ENCODE measurements around the gene TPSB2.

DNA sequence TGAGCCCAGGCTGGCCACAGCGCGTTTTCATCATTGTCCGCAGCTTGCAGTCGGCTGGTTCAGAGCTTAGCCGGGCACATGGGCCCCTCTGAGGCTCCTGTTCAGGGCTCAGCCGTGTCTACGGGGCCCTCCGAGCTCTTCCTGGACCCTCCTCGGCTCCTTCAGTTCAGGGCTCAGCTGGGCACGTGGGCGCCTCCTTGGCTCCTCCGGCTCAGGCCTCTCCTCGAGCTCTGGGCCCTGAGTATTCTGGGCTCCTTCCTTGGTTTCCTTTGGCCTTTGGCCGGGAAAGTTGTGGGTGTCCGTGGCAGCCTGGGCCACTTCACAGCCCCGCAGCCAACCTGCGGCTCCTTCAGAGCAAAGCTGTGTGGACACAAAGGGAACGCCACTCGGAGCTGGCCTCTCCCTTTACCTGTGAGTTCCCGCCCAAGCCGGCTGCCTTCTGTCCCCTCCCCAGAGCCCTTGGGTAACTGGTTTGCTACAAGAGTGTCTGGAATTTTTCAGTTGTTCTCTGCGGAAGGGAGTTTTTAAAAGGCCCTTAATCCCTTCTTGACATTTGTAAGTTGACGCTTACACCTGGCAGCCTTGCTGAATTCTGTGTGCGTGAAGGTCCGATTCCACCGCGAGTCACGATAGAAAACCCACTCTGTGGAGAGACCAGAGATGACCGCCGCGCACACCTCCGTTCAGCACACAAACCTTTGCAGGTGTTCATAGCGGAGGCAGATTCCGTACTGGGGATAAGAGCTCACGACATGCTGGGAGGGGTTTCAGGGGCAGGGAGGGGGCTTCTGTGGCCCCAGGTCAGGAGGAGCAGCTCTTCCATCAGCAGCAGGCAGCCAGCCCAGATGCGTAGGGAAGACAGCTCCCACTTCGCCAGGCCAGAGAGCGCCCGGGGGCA is 993 bp upstream of the MSLN start:
- RRBS = 60% methylated on average over 5 of the region's 39 CpGs

DNA sequence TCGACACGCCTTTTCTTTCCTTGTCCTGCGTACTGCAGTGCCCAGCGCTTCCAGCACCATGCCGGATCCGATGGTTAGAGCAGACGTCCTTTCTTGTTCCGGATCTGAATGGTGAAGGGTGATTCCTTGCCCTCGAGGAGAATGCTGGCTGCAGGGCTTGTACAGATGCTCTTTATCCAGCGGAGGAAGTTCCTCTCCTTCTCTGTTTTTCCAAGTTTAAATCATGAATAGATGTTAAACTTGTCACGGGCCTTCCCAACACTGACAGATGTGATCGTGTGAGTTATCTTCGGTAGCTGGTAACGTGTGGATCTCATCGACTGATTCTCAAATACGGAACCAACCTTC is 61.2 kb upstream of the GNG13 start:
- RRBS = no CpG with 5 or more reads among the region's 16 CpGs

GRCh38 chr16:901990-902328 is 68.8 kb downstream of the LMF1 start:
- RRBS = no CpG with 5 or more reads among the region's 11 CpGs

DNA sequence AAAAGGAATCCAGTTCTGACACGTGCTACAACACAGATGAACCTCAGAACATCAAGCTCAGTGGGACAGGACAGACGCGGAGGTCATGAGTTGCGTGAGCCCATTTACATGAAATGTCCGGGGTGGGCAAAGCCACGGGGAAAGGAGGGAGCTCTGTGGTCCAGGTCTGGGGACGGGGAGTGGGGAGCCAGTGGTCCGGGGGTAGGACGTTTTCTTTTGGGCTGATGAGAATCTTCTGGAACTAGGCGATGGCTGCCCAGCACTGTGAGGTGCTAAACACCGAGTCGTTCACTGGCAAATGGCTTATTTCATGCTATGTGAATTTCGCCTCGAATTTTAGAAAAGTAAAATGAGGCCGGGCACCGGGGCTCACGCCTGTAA is 2.6 kb upstream of the LMF1 start:
- RRBS = 55% methylated on average over 4 of the region's 17 CpGs

DNA sequence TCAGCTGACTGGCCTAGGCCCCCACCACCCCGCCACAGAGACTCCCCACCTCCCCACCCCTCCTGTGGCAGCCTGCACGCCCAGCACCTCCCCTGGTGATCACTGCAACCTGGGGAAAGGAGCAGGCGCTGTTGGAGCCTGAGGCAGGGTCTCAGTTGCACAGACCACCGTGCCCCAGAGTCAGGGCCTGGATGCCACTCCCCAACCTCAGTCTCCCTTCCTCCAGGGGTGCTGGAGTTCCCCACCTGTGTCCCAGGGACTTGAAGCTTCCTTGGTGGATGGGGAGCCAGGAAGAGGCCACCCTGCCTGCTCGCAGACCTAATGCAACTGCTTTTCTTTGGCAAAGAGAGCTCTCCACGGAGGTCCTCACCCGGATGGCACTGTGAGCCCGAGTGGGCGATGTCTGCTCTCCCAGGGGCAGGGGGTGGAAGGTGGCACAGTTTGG is 2.2 kb upstream of the SOX8 start:
- RRBS = 87% methylated on average over 3 of the region's 9 CpGs

- RRBS = 73% methylated on average over 11 of the region's 27 CpGs
Observed at GRCh38 chr16:1014532-1015305, 33.1 kb downstream of the SOX8 start.

DNA sequence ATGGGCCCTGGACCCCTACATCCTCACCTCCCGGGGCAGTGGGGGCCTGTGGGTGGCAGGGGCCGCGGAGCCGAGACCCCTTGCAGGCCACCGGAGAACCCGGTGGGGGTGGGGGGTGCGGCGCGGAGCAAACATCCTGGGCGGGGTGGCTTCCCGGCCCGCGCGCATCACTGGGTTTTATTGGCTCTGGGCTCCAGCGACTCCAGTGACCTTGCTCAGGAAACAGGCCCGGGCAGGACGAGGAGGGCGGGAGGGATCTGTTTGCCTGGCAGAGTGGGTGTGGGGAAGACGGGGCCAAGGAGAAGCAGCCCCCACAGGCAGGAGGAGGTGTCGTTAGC is 10.4 kb downstream of the SSTR5 start:
- RRBS = 9% methylated on average over 16 of the region's 20 CpGs

- RRBS = 41% methylated on average over 6 of the region's 35 CpGs
Observed at GRCh38 chr16:1183072-1183676, 30.3 kb downstream of the CACNA1H start.

- RRBS = no CpG with 5 or more reads among the region's 23 CpGs
Observed at GRCh38 chr16:1229802-1230399, at the start of gene TPSB2. TSS of gene TPSB2 (minus strand) at chr16:1230184.

- RRBS = no CpG with 5 or more reads among the region's 20 CpGs
Observed at GRCh38 chr16:1289132-1289747, 20.2 kb upstream of the UBE2I start.

DNA sequence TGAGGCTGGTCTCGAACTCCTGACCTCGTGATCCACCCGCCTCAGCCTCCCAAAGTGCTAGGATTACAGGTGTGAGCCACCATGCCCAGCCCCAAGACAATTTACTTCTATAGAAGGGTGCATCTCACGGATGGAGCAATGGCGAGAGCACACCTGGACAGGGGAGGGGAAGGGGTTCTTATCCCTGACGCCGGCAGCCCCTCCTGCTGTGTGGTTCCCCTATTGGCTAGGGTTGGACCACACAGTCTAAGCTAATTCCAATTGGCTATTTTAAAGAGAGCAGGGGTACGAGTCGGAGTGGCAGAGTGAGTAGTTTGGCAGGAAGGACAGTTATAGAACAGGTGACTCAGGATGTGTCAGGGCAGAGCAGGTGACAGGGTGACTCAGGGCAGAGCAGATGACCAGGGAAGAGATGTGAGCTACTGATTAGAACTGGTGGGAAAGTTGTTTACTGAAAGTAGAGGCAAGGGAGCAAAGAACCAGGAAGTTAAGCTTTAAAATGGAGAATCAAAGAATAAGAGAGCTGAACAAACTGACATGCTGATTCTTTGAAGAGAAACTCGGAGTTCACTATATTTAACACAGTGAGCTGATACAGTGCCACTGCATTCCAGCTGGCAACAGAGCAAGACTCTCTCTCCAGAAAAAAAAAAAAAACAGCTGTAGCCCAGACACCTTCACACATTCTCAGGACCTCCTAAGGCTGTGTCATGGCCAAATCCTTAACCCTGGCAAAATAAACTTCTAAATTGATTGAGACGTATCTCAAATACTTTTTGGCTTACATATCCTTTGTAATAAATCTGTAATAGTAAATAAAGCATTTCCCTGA is 12.5 kb upstream of the UBE2I start:
- RRBS = no CpG with 5 or more reads among the region's 11 CpGs

- RRBS = 58% methylated on average over 3 of the region's 41 CpGs
Observed at GRCh38 chr16:1317228-1318313, 8.1 kb downstream of the UBE2I start.

DNA sequence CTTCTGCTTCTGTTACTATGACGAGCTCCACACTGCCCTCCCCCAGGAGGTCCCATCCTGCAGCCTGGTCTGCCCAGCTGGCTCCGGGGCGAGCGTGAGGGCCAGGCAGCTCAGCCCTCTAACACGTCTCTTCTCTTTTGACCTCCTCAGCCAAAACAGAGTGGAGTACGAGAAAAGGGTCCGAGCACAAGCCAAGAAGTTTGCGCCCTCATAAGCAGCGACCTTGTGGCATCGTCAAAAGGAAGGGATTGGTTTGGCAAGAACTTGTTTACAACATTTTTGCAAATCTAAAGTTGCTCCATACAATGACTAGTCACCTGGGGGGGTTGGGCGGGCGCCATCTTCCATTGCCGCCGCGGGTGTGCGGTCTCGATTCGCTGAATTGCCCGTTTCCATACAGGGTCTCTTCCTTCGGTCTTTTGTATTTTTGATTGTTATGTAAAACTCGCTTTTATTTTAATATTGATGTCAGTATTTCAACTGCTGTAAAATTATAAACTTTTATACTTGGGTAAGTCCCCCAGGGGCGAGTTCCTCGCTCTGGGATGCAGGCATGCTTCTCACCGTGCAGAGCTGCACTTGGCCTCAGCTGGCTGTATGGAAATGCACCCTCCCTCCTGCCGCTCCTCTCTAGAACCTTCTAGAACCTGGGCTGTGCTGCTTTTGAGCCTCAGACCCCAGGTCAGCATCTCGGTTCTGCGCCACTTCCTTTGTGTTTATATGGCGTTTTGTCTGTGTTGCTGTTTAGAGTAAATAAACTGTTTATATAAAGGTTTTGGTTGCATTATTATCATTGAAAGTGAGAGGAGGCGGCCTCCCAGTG is 8.7 kb upstream of the BAIAP3 start:
- RRBS = 65% methylated on average over 2 of the region's 29 CpGs

- RRBS = 86% methylated on average over 13 of the region's 57 CpGs
Observed at GRCh38 chr16:1444761-1445800, 725 bp upstream of the CCDC154 start.

- RRBS = no CpG with 5 or more reads among the region's 25 CpGs
Observed at GRCh38 chr16:1527691-1528358, 5.6 kb upstream of the TMEM204 start.

DNA sequence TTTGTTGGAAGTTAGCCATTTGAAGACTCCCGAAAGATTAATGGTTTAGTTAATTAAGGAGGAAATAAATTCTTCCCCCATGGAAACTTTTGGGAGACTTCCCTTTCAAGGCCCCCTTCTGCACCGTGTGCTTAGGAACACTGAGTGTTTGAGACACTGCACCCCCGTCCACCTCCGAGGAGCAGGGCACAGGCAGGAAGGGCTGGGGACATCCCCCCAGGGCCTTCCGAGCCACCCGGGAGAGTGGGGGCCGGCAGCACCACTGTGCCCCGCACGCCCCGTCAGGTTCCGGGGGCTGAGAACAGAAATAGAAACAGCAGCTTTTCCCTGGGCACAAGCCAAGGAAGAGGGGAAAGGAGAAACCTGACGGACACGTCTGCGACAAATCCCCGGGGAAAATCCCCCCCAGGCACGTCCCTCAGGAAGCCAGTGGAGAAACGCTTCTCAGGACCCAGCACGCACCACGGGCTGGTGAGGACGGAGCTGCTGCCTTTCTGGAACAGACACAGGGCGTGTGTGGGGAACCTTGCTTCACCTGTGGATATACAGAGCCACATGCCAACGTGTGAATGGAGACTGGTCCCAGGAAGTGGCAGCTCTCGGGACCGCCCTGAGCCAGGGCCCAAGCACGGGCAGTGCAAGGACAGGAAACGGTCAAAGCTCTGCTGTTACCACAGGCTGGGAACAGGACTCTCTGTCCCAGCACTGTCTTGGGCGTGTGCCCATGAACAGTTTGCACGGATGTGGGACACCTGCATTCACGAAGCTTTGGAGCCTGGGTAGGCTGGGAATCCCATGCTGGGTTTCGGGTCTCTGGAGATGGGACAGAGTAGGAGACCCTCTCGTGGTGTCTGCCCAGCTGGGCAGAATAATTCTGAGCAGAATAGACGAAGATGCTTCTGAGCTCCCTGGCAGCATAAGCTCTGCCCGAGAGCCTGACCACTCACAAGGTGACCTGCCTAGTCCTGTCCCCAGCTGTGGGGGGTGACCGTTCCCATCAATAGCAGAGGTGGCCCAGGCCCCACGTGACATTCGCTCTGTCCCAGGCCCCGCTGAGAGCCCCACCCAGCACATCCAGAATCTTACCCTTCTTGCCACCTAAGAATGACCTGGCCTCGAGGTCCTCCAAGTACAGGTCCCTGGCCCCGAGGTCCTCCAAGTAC is 1.2 kb upstream of the TMEM204 start:
- RRBS = 17% methylated on average over 8 of the region's 39 CpGs

DNA sequence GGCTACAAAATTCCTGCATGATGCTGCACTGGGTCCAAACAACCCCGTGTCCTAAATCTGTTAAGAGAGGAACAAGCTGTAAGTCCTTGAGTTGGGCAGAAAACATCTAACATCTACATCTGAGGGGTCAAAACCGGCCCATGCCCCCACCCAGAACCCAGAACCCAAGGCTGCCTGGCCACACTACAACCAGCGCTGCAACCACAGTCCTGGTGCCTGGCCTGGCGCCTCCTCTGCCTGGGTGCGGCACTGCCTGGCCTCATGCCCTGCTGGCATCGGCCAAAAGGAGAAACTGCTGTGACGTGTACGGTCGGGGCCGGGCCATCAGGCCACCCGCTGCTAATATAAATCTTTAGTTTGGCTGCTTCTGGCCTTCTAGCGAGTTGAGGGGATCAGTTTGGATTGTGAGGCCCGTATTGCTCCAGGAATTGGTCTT is 22.7 kb downstream of the TMEM204 start:
- RRBS = no CpG with 5 or more reads among the region's 13 CpGs

GRCh38 chr16:1625816-1626236 is 13.7 kb downstream of the CRAMP1 start:
- RRBS = no CpG with 5 or more reads among the region's 20 CpGs

DNA sequence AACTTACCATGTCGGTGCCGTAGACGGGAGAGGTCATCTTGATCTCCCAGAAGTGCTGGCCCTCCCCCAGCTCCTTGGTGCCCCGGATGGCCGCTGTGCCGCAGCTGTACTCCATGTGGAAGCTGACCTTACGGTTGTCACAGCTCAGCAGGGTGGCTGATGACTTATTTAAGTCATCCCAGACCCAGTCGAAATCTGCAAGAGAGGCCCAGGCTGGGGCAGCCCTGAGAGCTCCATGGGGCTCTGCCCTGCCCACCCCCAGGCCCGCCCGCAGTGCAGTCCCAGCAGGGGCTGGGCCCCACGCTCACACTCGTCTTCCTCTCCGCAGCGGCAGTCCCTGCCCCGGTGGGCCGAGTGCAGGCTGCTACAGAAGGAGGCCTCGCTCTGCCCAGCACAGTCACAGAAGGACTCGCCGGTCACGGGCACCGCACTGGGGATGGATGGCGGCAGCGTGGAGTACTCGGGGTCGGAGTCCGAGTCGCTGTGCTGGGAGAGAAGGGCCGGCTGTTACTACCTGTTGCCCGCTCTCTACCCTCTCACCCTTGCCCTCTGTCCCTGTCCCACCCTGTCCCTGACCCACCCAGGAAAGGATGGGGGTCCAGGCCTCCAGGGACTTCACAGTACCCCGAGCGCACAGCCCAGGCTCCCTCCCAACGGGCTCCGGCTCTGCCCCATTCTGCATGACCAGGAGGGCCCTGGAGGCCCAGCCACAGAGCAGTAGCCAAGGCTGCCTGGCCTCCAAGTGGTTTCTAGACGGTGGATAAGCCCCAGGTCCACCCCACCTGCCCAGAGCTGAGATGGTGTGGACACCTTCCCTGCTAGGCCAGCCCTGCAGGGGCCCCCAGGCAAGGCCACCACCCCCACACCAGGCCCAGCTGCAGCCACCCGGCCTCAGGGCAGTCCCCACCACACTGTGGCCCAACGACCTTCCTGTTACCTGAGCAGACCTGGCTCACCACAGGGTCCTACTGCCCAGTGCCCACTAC is 4.0 kb downstream of the SPSB3 start:
- RRBS = 35% methylated on average over 13 of the region's 36 CpGs

- RRBS = 70% methylated on average over 16 of the region's 31 CpGs
Observed at GRCh38 chr16:1809088-1809723, 15.7 kb upstream of the IGFALS start.

All from foreskin fibroblast (primary cell).